BJ (cell line): ENCODE data around the gene PSIP1.

- CAGE, long polyA plus RNA: no peak
- RRBS: no CpG with 5 or more reads among the region's 4 CpGs
Observed at GRCh38 chr9:14243179-14243837, 70.6 kb downstream of the NFIB start.

- CAGE, long polyA plus RNA: no peak
- RRBS: no CpG with 5 or more reads among the region's 9 CpGs
Observed at GRCh38 chr9:14303463-14303848, 10.5 kb downstream of the NFIB start.

- CAGE, long polyA plus RNA: no peak
- RRBS: no CpG with 5 or more reads among the region's 11 CpGs
Observed at GRCh38 chr9:14316610-14317385, 2.9 kb upstream of the NFIB start.

GRCh38 chr9:14341420-14342108 lies 27.6 kb upstream of the NFIB start:
- CAGE, long polyA plus RNA: no peak
- RRBS: no CpG with 5 or more reads among the region's 6 CpGs

GRCh38 chr9:14343710-14344731 lies 30.1 kb upstream of the NFIB start:
- CAGE, long polyA plus RNA: no peak
- RRBS: no CpG with 5 or more reads among the region's 11 CpGs

DNA sequence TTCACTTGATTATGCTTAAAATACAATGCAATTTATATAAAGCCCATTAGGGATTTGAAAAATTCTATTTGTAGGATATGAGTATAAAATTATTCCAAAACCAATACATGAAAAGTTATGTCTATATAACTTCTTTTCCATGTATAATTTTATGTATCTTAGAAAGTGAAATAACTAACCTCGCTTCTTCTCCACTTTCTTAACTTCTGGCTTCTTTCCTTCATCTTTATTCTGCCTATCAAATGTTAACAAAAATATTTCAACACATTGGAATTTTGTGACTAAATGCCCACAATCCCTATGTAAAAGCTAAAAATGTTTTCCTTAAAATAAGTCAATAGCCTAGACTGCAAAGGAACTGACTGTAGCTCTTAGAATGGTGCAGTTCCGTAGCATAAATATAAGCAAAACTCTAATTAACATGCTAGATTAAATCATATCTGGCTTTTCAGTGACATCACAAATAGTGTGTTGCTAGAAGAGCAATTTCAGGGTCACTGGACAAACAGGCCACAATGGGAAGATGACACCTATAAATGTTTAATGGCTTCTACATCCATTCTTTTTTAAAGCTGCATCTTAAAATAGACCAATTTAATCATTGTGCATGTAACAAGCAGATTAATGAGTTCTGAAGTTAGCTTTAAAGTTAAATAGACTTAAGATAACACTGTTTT lies 40.9 kb downstream of the PSIP1 start:
- CAGE, long polyA plus RNA: no peak
- RRBS: no CpG with 5 or more reads among the region's 2 CpGs

- CAGE, long polyA plus RNA: start-site peak on the minus strand at chr9:15510967-15511026, 38 and 33 reads in 2 replicates
- RRBS: under 1% methylated on average over 18 of the region's 127 CpGs
Observed at GRCh38 chr9:15509918-15511187, at the start of gene PSIP1. Gene PSIP1, minus strand, starts transcription at chr9:15510970.

DNA sequence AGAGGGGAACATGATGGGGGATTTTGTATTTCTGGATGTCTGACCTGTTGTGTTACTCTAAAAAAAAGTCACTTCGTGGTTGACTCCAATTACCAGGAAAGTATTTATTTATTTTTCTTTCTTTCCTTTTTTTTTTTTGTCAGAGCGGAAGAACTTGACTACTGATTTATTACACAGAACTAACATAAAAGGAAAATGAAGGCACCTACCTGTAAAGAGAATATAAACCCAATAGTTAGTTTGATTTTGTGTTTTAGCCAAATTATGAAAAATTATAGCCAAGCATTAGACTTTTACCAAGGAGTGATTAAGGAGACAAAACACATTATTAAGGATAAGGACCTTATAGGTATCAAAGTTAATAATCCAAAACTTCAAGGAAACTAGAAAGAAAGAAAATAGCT lies 20.3 kb upstream of the PSIP1 start:
- CAGE, long polyA plus RNA: no peak
- RRBS: no CpG with 5 or more reads among the region's 2 CpGs

DNA sequence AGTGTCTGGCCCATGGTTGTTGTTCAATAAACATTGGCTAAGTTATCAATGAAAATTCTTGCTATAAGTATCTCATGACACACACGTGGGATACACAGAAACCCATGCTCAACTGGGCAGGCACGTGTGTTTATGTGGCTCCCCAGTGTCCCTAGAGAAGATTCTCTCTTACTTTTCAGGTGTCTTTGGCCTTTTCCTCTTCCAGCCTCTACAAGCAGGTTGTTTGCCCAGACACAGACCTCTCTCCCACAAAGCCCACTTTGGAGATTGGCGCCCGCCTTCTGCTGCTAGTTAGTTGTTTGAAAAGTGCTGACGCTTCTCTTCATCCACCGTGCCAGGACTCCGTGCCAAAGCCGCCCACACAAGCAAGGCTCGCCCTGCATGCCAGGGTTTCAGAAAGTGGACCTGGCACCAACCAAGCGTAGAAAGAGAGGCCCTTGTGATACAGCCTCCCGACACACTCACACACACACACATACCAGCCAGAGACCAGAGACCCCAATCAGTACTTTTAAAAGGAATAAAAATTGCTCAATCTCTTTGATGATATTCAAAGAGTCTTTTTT lies 594.3 kb downstream of the BNC2 start:
- CAGE, long polyA plus RNA: no peak
- RRBS: no CpG with 5 or more reads among the region's 11 CpGs

- CAGE, long polyA plus RNA: no peak
- RRBS: no CpG with 5 or more reads among the region's 3 CpGs
Observed at GRCh38 chr9:16281871-16282135, 588.7 kb downstream of the BNC2 start.

DNA sequence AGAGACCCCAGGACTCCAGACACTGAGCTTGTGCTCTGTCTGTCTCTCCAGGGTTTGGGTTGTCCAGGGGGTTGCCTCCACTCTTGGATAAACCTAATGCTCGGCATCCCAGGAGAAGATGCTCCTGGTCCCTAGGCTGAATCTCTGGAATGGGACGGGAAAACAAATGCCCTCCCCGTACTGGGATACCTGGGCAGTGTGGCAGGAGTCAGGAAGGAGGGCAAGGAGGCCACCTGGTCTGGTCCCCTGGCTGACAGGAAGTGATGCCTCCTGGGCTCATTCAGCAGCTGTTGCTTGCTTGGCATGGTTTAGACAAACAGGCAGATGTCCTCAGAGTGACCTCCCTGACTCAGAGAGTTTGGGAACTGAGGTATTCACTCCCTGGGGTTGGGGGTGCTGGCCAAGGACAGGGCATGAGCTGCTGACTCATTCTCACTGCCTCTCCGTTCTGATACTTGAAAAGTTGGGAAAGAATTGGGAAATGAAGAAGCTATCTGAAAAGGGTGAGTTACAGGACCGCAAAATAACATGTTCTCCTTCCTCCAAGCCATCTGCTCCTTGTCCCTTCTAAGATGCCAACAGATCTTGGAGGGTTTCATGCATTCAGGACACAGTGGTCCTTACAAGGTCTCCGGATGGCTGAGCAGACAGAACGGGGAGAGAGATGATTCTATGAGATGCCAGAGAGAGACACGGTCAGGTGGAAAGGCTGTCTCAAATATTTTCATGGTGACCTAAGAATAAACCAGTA lies 534.6 kb downstream of the BNC2 start:
- CAGE, long polyA plus RNA: no peak
- RRBS: no CpG with 5 or more reads among the region's 8 CpGs

- CAGE, long polyA plus RNA: no peak
- RRBS: no CpG with 5 or more reads among the region's 7 CpGs
Observed at GRCh38 chr9:16413295-16413751, 457.1 kb downstream of the BNC2 start.

- CAGE, long polyA plus RNA: no peak
- RRBS: no CpG with 5 or more reads among the region's 1 CpG
Observed at GRCh38 chr9:16499883-16500403, 370.5 kb downstream of the BNC2 start.

DNA sequence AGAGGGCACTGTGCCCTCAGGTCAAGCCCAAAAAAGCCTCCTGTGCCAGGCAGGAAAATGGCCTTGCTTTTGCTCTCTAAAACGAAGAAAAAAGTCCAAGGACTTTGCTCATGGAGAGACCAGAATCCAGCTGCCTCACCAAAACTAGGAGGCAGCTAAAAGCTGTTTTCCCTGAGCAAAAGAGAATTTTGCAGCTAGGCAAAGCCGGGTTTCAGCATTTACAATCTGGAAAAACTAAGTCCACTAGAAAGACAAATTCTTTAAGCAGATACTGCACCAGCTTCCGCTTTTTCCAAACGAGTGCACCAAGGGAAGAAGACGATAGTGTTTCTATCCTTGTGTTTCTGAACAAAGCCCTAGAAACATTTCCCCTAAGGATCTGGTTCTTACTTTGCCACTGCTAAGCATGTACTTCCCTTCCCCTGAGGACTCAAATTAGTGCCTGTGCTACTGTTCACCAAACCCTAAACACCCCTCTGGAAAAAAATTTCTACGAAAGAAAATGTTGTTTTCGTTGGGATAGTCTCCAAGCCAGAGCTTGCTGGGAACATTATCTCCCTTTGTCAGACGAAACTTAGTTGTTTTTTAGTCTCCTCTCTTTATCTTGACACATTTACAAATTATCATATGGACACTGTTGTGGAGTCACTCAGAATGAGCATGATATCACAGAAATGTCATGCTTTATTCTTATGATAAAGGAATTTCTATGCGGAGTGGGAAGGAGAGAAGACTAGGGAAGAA lies 294.6 kb downstream of the BNC2 start:
- CAGE, long polyA plus RNA: no peak
- RRBS: no CpG with 5 or more reads among the region's 9 CpGs

GRCh38 chr9:16626450-16627089 lies 243.9 kb downstream of the BNC2 start:
- CAGE, long polyA plus RNA: no peak
- RRBS: no CpG with 5 or more reads among the region's 13 CpGs

DNA sequence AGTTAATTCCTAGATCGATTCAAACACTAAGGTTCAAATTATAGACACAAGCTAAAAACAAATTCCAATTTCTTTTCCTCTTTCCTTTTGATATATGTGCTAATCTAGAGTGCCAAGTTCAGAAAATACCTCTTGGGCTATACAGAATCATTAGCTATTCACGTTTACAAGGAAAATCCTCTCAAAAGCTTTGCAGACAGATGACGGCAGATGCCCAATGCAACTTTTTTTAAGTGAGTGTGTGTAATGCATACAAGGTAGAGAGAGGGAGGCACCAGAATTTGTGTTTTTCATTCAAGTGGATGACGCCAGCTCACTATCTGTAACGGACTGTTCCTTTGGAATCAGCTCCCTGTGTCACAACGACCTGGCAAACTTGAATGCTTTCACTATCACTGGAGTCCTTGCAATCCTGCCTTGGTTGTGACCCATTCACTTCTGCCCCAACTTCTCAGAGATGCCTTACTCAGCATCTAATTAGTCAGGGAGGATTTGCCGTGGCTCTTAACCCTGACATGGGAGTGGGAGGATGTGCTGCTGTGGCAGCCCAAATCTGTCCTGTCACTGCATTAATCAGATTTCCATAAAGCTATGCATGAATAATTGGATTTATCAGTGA lies 148.5 kb downstream of the BNC2 start:
- CAGE, long polyA plus RNA: no peak
- RRBS: no CpG with 5 or more reads among the region's 7 CpGs

DNA sequence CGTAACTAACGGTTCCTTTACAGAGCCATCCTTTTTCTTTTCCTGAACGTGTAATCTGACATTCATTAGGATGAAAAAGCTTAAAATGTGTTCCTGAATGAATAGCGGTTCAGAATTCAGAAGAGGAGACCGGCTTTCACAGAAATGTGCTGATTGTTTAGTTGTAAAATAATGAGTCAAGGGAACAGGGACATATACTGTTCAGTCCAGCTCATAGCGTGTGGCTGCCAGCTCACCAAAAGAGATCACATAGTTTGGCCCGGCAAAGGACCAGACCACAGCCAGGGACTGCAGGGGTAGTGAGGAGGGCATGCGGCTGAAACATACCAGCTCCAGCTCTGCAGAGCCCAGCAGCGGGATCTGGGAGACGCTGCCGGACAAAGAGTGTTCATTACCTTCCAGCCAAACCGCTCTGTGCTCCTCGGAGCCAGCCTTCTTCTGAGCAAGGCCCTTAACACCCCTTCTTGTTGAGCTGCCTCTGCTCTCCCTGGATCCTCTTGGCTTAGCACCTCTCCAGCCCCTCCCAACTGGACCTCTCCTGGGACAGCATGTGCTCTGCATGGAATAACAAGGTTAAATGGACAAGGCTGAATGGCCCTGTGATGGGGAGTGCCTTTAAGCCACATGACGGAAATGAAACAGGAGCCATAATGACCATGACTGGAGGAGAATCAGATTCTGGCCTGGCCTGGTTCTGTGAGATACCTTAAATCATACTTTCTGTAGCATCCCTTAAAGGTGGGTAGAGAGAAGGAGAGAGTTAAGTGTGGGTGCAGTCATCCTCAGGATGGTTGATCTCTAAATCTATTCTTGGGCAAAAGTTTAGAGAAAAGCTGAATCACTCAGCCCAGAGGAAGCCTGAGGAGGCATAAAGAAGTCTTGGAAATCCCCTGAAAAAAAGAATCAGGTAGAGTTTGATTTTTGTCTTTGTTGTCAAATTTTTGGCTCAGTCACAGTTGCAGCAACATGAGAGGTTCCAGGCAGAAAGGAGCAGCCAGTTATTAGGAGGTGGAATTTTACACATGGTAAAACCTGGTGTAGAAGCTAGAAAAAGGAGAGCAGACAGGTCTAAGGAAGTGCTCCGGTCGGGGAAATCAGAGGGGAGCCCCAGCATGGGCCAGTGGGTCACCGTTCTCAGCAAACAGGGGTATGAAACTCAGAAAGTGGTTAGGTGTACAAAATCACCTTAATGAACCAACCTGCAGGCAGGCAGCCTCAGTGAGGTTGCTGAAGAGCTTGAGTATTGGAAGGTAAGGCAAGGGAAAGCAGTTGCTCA lies 116.5 kb upstream of the CNTLN start:
- CAGE, long polyA plus RNA: no peak
- RRBS: 10% methylated on average over 4 of the region's 17 CpGs

DNA sequence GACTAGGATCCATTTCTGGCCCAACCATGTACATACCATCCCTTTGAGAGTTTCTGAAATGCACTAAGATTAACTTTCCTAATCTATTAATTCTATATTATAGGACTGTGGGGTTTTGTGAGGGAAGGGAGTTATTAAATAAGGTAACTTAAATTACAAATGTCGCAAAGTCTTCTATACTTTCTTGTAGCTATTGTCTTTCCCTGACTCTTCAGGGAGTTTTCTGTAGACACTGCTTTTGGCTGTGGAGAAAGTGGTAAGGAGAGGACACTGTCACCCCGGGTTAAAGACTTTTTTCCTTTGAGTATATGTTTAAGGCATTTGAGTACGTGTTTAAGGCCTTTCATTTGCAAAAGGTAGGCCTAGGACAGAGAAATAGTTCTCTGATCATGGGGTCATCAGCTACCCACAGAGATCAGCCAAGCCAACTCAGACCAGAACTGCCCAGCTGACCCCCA lies 90.9 kb upstream of the ADAMTSL1 start:
- CAGE, long polyA plus RNA: no peak
- RRBS: no CpG with 5 or more reads among the region's 3 CpGs

DNA sequence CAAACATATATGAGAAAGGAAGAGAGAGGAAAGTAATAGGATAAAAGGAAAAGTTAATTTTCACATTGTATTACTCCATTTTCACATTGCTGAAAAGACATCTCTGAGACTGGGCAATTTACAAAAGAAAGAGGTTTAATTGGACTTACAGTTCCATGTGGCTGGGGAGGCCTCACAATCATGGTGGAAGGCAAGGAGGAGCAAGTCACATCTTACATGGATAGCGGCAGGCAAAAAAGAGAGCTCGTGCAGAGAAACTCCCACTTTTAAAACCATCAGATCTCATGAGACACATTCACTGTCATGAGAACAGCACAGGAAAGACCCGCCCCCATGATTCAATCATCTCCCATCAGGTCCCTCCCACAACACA lies 227.9 kb downstream of the ADAMTSL1 start:
- CAGE, long polyA plus RNA: no peak
- RRBS: no CpG with 5 or more reads among the region's 3 CpGs

DNA sequence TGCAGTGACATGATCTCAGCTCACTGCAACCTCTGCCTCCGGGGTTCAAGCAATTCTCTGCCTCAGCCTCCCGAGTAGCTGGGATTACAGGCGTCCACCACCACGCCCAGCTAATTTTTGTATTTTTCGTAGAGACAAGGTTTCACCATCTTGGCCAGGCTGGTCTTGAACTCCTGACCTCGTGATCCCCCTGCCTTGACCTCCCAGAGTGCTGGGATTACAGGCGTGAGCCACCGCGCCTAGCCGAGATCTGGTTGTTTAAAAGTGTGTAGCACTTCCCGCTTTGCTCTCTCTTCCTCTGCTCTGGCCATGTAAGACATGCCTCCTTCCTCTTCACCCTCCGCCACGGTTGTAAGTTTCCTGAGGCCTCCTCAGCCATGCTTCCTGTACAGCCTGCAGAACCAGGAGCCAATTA lies 39.1 kb upstream of the PLIN2 start:
- CAGE, long polyA plus RNA: no peak
- RRBS: no CpG with 5 or more reads among the region's 13 CpGs